ENCODE measurements around the genes AKR1C4 and NET1.

DNA sequence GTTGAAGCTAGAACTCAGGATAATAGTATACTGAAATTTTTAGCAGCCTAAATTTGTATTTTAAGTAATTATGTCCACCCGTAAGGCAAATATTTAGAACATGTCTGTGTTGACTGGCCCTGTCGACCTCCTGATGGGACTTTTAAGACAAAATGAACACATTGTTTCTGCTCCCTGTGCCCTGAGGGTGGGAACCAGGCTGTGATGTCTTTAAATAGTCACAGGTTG, 494.9 kb upstream of the AKR1E2 start:
- RRBS: no CpG with 5 or more reads among the region's 2 CpGs

DNA sequence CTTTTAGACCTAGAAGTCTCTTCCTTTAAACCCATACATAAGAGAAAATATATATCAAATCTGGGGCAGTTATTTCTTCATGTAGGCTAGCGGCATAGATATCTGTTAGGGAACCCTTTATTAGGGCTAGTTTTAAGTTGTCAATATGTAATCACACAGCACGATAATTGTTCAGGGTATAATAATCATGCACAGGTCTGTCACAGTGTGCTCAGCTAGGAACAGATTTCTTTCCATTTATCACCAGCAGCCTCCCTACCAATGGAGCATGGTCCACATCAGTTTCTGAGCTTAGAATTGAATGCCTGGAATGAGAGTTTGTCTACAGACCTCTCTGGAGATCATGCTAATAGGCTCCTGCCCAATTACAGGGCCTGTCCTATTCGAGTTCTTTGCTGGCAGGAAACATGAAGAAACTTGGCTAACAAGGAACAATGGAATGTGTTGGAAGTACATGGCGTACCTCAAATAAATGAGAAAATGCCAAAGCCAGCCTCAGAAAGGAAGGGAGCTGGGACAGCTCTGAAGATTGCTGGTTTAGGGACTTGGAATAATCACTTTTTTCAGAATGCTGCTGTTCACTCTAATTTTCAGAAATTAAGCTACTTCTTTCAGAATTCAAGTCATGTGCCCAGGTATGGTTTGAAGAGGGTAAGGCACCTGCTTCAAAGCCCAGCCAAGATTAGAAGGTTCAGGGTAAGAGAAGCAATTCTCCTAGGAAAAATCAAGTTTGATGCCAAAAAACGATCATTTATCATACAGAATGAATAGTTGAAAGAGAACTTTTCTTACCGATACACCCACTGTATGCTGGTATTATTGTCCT, 186.0 kb upstream of the AKR1E2 start:
- RRBS: no CpG with 5 or more reads among the region's 6 CpGs

DNA sequence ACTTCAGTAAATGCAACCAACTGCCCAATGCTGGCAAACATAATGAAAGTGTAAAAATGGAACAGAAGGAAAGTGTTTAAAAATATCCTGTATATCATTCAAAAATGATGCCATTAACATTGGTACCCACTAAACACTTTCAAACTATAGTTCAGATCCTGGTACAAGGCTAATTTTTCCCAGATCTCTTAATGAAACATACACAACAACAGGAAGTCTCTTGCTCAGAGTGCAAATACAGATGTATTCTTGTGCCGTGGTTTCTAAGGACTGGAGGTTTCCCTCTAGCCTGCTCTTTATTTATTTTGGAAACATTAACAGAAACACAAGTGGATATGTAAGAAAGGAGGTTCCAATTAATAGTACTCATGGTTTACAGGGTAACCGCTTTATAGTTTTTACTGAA, 176.1 kb upstream of the AKR1E2 start:
- RRBS: no CpG with 5 or more reads among the region's 2 CpGs

- RRBS: no CpG with 5 or more reads among the region's 3 CpGs
These were observed 59.6 kb upstream of the AKR1E2 start for GRCh38 chr10:4766392-4766852.

GRCh38 chr10:5147042-5147398, 37.9 kb downstream of the AKR1C8 start:
- RRBS: no CpG with 5 or more reads among the region's 5 CpGs

- RRBS: no CpG with 5 or more reads among the region's 5 CpGs
These were observed at the start of gene AKR1C4 for GRCh38 chr10:5196482-5197223. Gene AKR1C4 (plus strand): TSS chr10:5196837.

DNA sequence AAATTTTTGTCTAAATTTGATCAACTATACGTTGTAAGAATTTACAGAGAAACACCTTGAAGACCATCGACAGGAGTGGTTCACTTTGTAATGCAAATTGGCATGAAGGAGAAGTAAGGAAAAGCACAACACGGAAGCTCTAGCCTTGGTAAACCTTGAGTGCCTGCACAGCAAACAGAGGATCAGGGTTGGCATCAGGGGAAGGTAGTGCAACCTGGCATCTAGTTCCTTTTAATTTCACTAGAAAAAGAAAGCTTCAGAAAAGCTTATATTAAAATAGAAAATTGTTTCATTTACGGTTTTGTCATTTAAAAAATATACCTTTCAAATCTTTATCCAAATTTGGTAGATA, 1.1 kb downstream of the AKR1C4 start:
- RRBS: no CpG with 5 or more reads among the region's 4 CpGs

- RRBS: no CpG with 5 or more reads among the region's 4 CpGs
These were observed 57.8 kb downstream of the AKR1C4 start for GRCh38 chr10:5254528-5254841.

DNA sequence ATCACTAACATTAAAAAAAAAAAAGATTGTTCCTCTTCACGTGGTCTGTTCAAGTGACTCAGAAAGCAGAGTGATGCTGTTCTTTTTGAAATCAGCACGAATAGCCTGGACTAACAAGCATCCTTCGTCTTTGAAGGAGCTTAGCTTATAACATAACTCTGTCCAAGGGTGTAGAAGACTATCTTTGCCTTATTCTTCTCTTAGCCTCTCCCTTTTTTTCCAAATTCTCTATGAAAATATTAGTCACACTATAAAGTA, 1.2 kb downstream of the TUBAL3 start:
- RRBS: no CpG with 5 or more reads among the region's 3 CpGs

DNA sequence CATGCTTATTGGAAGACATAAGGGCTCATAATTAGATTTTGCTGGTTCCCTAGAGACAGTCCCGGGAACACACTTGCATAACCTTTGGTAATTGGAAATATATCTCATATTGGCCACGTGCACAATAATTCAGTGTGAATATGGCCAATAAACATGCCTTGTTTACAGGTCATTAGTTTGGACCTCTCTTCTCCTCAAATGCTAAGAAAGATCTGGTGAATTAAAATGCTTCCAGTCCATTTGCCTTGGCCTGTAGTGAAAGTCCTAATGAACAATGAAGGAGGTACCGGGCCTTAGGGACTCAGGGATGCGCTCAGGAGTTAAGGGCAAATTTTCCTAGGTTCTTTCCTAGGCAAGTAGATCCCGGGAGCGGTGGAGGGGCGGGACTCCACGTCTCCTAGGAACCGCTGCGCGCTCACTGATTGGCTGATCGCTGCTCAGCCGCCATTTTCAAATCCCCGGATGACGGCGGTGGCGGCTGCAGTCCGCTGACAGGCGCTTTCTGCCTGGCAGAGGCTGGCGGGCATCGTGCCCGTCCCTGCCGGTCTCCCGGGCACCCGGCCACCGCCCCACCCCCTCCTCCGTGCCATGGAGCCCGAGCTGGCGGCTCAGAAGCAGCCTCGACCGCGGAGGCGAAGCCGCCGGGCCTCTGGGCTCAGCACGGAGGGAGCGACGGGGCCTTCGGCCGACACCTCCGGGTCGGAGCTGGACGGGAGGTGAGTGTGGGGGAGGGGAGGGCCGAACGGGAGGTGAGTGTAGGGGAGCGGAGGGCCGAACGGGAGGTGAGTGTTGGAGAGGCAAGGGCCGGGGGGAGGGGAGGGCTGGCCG, at the start of gene NET1:
TSS of gene NET1 (plus strand) at position 453 of the 828 bp plus-strand sequence.
- RRBS: under 1% methylated on average over 34 of the region's 50 CpGs

DNA sequence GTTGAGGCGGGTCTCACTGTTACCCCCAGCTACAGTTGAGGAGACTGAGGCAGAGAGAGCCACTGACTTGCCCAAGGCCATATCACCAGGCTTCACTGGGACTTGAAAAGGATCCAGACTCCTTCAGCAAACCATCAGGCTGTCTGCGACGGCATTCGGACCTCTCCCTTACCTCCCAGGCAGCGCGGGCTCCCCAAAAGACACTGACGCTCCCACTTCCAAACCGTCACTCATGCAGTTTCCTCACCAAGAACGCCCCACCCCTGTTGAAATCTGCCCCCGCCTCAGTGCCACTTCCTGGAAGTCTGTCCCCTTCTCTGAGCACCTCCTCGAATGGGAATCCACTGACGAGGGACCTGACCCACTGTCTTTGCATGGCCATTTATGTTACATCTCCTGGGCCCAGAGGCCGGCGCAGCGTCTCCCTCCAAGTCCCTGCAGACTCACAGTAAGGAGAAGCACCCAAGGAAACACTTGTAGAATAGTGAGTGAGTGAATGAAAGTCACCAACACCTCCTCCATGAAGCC, 11.9 kb downstream of the CALML5 start:
- RRBS: no CpG with 5 or more reads among the region's 15 CpGs

- RRBS: no CpG with 5 or more reads among the region's 5 CpGs
These were observed 3.1 kb downstream of the CALML3 start for GRCh38 chr10:5527771-5528256.

DNA sequence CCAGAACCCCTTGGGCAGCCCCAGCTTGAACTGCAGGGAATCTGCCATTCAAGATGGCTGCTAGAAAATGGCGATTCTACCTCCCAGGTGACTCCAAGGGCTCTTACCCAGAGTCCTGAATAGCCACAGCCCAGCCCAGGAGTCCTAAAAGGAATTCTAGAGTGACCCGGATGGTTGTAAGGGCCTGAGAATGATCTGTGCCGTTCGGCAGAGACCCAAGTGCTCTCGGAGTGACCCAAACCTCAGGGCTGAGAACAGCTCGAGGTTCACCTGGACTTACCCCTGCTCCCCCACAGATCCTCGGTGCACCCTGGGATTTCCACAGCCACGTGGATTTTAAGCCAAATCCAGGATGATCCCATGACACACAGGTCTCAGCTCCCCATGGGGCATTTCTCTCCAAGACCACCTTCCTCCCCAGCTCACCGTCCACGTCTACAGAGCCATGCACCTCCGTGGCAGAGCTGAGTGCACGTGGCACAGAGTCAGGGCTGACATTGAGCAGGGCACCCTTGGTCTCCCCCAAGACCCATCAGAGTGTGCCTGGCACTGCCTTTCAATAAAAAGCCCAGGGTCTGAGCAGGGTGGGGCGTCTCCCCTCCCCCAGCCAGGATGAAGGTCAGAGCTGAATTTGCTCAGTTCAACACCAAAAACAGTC, 29.2 kb downstream of the CALML3 start:
- RRBS: no CpG with 5 or more reads among the region's 13 CpGs

- RRBS: no CpG with 5 or more reads among the region's 13 CpGs
These were observed 49.9 kb downstream of the CALML3 start for GRCh38 chr10:5574654-5575033.

DNA sequence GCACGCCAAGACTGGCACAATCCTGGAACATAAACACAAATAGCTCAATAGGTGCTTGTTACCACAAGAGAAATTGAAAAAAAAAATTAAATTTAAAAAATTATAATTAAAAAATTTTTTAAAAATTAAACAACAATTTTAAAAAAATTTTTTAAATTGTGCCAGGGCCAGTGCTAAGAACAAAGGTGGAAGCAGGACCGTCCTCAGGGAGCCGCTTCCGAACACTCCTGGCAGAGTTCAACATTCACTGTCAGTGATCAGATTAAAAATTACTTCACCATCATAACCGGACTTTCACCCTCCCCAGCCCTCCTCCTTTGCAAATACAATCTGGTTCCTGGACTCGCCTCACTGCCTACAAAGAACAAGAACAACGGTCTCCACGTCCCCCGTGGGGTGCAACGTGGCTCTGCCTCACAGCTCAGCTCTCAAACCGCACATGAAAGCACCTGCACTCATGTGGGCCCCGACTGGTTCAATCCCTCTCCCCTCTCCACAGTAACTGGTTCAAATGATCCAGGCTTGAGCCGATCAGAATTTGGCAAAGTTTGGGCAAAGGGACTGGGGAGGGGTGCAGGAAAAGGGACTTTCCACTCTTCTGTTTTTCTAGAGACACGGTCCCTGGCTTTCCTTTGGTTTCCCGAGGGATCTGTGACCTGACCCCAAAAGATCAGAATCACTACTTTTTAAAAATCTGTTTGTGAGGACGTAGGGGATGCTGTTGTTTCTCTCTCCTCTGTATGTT, 21.1 kb downstream of the ASB13 start:
- RRBS: no CpG with 5 or more reads among the region's 16 CpGs

DNA sequence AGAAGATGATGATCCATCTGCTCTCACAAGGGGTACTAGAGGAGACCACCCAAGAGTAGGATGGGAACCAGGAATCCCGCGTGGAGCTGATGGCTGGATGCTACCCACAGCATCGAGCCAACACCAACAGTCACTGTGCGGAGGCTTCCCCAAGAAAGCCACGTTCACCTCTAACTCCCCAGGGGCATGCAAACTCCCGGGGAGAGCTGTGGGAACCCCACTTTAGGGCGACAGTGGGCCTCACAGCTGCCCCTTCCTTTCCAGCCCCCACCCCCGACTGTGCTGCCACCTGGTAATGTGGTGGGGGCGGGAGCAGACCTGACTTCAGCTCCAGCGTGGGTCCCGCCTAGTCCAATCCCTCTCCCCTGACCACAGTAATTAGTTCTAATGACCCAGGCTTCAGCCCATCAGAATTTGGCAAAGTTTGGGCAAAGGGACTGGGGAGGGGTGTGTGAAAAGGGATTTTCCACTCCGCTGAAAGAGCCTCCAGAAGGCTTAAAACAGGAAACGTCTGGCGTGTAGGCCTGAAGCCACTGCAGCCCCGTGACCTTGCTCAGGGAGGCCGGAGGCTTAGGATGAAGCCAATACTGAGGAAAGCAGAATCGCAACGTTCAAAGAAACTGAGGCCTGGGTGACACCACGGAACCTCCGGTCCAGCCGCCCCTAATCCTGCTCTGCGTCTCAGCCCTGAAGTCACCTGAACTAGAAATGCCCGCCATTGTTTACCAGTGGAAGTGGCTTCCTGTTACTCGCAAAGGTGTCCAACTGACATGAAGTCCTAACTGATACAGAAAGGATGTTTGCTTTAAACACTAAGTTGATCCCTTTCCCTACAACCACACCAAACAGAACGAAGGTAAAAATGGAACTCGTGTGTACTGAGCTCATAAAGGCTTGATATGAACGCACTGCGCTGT, 20.2 kb downstream of the ASB13 start:
- RRBS: 98% methylated on average over 3 of the region's 28 CpGs

DNA sequence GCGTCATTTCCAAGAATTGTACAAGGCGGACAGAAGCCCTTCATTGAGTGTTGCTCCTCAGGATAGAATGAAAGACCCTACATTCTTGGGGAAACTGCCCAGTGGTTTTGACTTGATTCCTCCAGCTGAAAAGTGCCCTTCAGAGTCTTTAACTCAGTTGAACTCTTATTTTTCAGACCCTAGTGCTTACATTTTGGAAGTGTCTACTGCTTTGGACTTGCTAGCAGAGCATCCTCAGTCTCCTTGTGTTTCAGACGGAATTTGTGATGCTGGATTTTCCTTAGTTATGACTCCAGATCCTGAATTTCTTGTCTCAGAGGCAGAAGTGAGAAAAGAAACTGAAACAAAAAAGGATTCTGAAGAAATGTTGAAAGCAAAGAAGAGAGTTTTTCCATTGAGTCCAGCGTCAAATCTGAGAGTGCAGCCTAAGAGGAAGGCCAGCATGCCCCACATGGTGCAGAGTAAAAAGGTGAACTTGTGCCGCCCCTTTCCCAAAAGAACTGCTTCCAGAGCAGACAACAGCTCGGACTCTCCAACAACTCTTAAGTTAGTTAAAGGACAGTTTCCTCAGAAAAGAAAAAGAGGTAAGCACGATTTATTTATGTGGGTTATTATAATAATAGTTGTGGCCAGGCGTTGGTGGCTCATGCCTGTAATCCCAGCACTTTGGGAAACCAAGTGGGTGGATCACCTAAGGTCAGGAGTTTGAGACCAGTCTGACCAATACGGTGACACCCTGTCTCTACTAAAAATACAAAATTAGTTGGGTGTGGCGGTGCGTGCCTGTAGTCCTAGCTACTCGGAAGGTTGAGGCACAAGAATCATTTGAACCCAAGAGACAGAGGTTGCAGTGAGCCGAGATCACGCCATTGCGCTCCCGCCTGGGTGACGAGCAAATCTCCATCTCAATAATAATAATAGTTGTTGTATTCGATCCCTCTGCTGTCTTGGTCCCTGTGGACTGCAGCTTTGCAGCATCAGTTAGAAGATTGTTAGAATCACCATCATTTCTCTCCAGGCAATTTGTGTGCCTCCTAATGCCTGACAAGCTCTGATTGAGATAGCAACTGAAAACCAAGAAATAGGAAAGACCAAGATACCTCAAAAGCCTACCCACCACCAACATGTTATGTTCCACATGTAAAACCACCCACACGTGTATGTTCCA, 46.4 kb downstream of the TASOR2 start:
- RRBS: no CpG with 5 or more reads among the region's 19 CpGs

GRCh38 chr10:5765079-5765492, 48.1 kb downstream of the GDI2 start:
- RRBS: no CpG with 5 or more reads among the region's 7 CpGs

DNA sequence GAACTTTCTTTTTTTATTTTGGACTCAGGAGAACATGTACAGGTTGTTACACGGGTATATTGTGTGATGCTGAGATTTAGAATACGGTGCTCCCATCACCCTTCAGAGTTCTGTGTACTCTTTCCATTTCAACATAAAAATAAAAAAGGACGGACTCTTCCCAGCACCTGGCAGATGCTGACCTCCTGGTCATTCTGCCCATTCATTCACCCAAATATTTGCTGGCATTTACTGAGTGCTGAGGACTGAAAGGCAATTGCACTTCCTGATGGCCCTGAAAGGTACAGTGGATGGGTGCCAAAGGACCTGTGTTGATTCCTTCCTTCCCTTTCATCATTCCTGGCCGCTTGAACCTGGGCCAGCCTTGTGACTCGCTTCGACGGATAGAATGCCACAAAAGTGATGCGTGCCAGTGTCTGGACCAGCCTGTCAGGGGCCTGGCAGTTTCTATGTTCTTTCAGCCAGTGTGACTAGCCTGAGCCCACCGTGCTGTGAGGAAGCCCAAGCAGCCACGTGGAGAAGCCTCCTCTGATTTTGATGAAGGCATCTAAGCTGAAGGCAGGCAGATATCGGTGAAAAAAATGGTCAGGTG, 27.0 kb downstream of the IL15RA start:
- RRBS: no CpG with 5 or more reads among the region's 11 CpGs